Cardiac atrium fibroblast (primary cell): ENCODE measurements around a stretch of chr14.

GRCh38 chr14:94050351-94050808 lies 24.2 kb downstream of the OTUB2 start:
- RAMPAGE, long total RNA: no peak

- RAMPAGE, long total RNA: no peak
These were observed 21.8 kb downstream of the DDX24 start for GRCh38 chr14:94059210-94059646.

DNA sequence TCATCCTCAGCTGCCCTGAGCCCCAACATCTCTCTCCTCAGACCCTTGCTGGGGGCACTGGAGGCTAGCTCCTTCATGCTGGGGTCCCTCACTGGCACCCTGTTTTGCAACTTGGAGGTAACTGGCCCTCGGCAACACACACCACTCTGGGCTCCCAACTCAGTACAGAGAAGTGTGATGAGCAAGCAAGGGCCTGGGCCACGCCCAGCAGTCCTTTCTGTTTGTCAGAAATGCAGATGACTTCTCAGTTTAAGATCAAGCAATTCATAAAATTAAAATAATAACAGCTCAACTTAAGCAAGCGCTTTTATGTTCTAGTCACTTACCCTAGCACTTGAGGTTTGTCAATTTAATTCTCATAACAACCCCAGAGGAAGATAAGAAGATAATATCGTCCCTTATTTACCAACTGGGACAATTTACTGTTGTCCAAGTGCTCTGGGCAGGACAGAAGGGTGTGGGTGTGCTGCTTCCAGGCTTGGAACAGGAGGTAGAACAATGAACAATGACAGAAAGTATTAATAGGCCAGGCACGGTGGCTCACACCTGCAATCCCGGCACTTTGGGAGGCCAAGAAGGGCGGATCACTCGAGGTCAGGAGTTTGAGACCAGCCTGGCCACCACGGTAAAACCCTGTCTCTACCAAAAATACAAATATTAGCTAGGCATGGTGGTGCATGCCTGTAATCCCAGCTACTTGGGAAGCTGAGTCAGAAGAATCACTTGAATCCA lies 16.5 kb downstream of the IFI27L2 start:
- RAMPAGE, long total RNA: no peak

DNA sequence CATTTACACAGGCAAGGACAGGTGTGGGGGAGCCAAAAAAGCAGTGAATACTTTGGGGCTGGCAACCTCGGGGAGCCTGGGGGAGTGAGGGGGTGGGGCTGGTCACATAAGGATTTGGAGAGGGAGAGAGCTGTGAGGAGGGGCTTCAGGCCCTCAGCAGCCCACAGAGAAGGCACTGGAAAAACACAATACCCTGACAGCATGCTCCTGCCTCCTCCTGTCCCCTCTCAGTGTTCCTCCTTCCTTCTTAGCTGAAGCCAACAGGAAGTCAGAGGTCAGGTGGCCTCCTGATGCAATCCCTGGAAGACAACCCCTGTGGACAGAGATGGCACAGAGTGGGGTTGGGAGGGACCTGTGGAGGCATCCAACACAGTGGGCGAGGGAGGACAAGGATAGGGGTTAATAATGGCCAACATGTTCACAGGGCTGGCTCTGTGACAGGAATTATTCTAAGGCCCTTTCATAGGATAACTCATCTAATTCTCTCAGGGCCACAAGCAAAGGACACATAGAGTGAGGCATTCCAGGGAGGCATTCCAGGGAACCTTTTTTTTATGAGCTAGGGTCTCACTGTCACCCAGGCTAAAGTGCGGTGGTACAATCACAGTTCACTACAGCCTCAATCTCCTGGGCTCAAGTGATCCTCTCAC lies 15.4 kb upstream of the IFI27L2 start:
- RAMPAGE, long total RNA: no peak

DNA sequence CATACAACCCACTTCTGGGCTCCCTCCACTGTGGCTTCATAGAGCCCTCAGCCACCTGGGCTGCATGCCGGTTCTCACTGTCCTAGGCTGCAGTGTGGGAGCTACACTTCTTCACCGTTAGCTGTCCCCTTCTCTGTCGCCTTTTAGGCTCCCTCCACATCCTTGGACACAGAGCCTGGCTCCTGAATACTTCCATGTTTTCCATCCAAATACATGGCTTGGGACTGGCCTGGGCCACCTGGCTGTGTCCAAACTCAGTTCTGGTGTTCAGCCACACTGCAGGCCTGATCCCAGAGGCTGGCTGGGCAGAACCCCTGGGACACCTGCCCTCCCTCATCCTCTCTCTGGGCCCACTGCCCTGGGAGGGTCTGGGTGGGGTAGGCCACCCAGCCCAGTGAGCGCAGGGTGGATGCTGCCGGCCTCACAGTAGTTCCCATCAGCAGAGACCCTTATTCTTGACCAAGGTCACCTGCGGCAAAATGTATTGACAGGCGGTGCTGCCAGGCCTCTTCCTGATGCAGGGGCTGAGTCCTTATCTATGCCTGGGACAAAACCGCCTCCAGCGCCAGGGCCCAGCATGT lies 1.7 kb downstream of the SERPINA10 start:
- RAMPAGE, long total RNA: no peak

- RAMPAGE, long total RNA: no peak
These were observed 5.9 kb downstream of the SERPINA6 start for GRCh38 chr14:94317231-94317658.

DNA sequence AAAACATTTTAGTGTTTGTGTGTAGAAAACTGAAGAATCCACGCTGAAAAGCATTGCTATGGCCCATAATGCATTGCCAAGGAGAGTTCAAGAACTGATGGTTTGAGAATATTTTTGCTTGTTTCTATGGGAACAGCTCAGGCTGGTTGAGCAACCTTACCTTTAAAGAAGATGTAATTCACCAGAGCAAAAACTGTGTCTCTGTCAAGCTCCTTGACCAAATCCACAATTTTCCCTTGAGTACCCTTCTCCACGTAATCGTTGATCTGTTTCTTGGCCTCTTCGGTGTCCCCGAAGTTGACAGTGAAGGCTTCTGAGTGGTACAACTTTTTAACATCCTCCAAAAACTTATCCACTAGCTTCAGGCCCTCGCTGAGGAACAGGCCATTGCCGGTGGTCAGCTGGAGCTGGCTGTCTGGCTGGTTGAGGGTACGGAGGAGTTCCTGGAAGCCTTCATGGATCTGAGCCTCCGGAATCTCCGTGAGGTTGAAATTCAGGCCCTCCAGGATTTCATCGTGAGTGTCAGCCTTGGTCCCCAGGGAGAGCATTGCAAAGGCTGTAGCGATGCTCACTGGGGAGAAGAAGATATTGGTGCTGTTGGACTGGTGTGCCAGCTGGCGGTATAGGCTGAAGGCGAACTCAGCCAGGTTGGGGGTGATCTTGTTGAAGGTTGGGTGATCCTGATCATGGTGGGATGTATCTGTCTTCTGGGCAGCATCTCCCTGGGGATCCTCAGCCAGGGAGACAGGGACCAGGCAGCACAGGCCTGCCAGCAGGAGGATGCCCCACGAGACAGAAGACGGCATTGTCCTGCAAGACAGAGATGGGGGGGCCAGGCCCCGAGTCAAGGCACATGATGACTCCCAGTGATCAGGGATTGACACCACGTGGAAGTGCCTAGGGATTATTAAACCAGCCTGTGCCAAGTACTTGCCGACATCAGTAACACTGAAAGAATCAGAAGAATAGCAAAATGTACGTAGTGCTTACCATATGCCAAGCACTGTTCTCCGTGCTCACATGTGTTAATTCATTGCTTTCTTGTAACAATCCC lies 5.6 kb downstream of the SERPINA1 start:
- RAMPAGE, long total RNA: no peak

DNA sequence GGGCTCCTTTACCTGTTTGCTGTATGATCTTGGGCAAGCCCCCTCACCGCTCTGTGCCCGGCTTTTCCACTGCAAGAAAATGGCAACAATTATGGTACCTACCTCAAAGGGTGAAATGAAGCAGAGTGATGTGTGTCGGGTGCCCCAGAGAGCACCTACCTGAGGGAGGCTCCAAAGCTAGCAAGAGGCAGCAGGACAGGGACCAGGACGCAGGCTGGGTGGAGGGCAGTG lies 1.9 kb downstream of the SERPINA3 start:
- RAMPAGE, long total RNA: no peak

- RAMPAGE, long total RNA: no peak
These were observed 11.6 kb downstream of the SERPINA3 start for GRCh38 chr14:94623676-94624387.

GRCh38 chr14:95099743-95100056 lies 57.6 kb downstream of the DICER1 start:
- RAMPAGE, long total RNA: no peak

DNA sequence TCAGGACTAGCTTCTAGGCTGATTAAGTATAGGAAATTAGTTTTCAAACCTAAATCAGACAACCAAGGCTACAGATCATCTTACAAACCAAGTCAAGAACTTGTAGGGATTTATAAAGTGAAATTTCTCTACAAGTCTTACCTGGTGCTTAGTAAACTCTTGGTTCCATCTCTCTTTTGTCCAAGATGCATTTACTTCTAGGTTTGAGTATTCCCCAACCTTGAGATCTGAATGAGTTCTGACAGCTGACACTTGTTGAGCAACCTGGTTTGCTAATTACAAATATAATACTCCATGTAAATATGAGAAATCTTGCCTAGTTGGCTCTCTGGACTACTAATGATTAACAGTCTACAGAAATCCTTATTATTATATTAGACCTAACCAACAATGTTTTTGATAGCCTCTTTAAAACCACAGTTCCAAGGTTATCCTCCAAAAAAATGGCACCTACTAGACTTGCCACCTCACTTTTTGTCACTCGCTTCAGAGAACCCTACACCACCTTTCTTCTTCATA lies 25.9 kb downstream of the DICER1 start:
- RAMPAGE, long total RNA: no peak

GRCh38 chr14:95138316-95138982 lies 18.9 kb downstream of the DICER1 start:
- RAMPAGE, long total RNA: no peak

- RAMPAGE, long total RNA: no peak
These were observed 1.1 kb downstream of the DICER1 start for GRCh38 chr14:95156274-95156591.

DNA sequence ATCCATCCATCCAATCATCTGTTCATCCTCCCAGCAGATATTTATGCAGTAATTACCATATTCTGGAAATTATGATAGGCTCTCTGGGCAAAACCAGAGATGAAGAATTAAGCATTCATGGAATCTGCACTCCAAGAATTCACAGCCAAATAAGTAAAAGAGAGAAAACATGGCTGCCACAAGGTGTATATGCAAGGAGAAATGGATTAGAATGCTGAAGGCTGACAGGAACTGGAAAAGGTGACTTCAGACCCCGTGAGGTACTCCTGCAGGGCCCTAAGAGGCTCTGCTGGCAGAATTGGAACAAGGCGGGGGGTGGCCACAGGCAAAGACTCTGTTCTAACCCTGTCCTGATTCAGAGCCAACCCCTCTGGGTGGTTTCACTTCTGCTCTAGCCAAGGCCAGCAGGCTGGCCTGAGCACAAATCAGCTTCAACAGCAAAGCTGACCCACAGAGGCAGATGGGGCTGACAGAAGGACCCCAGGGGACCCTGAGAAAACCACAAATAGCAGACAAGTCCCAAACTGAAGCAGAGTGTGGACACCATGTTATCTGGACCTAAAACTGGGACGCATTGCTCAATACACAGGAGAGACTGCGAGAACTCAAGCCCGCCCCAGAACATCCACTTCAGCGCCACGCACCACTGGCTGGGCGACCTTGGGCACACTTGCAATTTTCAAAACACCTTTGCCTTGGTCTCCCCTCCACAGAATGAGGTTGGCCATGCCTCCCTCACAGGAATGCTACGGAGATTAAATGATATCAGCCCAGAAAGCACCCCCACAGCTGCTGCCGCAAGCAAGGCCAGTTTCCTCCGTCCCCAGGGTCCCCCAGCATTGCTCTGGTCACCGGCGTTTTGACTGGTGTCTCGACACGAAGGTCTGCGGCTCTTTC lies 76.4 kb upstream of the DICER1 start:
- RAMPAGE, long total RNA: no peak

- RAMPAGE, long total RNA: no peak
These were observed 12.2 kb downstream of the CLMN start for GRCh38 chr14:95307229-95308276.

- RAMPAGE, long total RNA: no peak
These were observed 8.1 kb upstream of the CLMN start for GRCh38 chr14:95327823-95328255.

GRCh38 chr14:95398851-95399209 lies 79.1 kb upstream of the CLMN start:
- RAMPAGE, long total RNA: no peak

- RAMPAGE, long total RNA: no peak
These were observed 88.9 kb downstream of the SYNE3 start for GRCh38 chr14:95427402-95428087.

DNA sequence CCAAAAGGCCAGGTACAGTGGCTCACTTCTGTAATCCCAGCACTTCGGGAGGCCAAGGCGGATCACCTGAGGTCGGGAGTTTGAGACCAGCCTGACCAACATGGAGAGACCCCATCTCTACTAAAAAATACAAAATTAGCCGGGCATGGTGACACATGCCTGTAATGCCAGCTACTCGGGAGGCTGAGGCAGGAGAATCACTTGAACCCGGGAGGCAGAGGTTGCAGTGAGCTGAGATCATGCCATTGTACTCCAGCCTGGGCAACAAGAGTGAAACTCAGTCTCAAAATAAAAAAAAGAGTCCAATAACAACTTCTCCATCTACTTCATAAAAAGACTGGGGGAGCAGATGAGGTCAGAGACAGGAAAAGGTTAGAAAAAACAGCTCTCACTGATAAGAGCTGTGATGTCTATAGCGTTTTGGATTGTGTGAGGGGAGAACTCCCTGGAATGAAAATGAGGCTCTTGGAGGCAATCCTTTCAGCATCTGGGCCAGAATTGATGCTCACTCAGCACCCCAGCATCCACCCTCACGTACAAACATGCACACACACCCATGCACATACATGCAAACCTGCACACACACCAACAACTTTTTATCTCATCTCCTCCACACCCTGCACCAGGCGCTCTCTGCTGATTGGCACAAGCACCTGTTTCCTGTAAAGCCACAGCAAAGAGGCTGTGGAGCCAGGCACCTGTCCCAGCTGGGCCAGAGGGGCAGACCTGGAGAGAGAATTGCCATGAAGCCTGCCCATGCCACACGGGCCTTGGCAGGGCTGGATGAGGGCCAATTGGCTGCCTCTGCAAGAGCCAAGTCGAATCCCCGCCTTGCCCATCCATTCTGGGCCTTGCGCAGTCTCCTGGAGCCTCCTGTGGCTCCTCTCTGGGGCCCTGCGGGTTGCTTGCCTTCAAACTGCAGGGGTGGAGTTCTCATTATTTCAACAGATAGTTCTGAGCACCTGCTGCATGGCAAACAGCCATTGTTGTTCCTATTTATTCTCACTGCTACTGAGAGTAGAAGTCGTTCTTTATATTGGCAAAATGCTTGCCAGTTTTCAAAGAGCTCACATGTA lies 53.2 kb downstream of the SYNE3 start:
- RAMPAGE, long total RNA: no peak

- RAMPAGE, long total RNA: no peak
These were observed 29.5 kb downstream of the SYNE3 start for GRCh38 chr14:95486939-95487301.